GM12878 (cell line): ENCODE data around the genes DPY19L2 and WIF1.

DNA sequence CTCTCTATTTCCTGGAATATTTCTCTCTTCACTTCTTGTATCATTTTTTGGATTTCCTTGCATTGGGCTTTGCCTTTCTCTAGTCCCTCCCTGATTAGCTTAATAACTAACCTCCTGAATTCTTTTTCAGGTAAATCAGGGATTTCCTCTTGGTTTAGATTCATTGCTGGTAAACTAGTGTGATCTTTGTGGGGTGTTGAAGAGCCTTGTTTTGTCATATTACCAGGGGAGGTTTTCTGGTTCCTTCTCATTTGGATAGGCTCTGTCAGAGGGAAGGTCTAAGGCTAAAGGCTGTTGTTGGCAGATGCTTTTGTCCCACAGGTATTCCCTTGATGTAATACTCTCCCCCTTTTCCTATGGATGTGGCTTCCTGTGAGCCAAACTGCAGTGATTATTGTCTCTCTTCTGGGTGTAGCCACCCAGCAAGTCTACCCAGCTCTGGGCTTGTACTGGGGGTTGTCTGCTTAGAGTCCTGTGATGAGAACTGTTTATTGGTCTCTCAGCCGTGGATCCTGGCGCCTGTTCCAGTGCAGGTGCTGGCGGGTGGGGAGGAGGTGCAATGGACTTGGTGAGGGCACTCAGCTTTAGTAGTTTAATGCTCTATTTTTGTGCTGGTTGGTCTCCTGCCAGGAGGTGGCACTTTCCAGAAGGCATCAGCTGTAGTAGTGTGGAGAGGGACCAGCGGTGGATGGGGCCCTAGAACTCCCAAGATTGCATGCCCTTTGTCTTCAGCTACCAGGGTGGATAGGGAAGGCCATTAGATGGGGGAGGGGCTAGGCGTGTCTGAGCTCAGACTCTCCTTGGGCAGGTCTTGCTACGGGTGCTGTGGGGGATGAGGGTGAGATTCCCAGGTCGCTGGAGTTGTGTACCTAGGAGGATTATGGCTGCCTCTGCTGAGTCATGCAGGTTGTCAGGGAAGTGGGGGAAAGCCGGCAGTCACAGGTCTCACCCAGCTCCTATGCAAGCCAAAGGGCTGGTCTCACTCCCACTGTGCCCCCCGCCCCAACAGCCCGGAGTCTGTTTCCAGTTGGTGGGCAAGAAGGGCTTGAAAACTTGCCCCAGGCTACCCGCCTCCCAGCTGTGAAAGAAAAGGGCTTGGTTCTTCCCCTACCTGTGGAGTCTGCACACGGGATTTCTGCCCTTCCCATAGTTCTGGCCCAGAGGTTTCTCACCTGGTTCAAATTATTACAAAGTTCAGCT is 29.7 kb upstream of the LRIG3 start:
- RAMPAGE, long total RNA: no peak
- RRBS, 2 experiments: 3 to 20% methylated on average over 2 of the region's 12 CpGs
CAGE:
- cytosol, long polyA minus RNA: no peak
- cytosol, long polyA plus RNA: no peak
- long polyA plus RNA: no peak
- nucleolus, long total RNA: no peak
- nucleus, long polyA plus RNA: no peak
- nucleus, long total RNA: no peak

DNA sequence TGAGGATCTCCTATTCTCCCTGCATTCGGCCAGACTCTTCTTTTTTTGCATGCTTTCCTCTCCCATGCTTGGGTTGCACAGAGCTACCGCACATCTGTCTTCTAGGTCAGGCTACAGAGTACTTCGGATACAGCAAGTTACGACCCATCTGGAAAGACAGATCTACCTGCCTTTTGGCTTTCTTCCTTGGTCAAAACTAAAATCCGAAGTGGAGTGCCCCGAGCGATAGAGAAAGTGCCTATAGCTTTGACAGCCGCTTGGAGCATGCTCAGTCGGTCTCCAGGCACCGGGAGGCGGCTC is 212 bp upstream of the SLC16A7 start:
- RAMPAGE, long total RNA: no peak
- RRBS, 2 experiments: no CpG with 5 or more reads among the region's 11 CpGs
CAGE:
- cytosol, long polyA minus RNA: no peak
- cytosol, long polyA plus RNA: no peak
- long polyA plus RNA: no peak
- nucleolus, long total RNA: no peak
- nucleus, long polyA plus RNA: no peak
- nucleus, long total RNA: no peak

DNA sequence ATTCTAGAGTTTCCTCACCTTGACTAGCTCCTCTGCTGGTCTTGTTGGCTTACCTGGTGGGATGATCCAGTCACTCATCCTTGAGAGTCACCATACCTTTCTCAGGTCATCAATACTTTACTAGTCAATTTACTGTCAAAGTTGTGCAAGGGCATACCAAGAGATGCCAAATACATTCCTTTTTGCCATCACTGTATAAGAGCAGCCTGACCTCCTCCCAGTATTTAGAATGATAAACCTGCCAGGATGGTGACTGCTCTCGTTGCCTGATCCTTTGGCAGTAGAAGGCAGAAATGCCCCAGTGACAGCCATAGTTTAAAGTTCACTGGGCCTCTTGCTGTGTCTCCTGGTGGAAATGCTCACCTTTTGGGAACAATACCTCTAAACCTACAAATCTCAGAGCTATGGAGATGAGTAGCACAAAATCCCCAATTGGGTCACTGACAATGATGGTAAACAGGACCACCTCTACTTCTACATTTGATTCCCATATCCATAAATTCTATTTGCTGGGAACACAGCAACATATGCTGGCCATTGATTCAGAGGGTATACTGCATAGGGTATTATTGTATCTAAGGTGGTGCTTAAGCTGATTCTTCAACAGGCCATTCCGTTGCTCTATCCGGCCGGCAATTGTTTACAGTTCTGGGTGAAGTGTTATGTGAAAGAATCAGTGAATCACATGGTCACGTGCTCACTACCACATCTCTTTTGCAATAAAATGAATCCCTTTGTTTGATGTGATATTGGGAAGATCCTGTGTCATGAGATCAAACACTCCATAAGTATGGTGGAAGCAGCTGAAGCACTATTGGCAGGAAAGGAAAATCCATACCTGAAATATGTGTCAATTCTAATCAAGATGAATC is 7.9 kb upstream of the USP15 start:
- RAMPAGE, long total RNA: no peak
- RRBS, 2 experiments: no CpG with 5 or more reads among the region's 5 CpGs
CAGE:
- cytosol, long polyA minus RNA: no peak
- cytosol, long polyA plus RNA: no peak
- long polyA plus RNA: no peak
- nucleolus, long total RNA: no peak
- nucleus, long polyA plus RNA: no peak
- nucleus, long total RNA: no peak

DNA sequence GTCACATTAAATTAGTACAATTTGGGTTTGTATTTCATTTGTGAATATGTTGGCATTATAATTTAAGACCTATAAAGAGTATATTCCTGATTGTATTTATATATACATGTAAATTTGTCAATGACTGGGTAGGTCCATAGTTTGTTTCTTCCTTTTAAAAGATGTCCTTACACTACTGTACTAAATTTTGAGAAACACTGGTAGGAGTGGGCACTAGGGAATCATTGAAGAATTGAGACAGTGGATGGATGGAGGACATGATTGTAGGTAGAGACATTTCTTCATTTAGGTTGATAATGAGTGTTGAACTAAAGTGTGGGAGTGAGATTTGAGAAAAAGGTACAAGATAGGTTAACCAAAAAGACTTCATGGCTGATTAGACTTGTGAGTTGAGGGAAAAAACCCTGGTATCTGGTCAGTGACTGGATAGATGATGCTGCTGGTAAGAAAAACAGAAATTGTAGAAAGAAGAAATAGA is 12.0 kb downstream of the MON2 start:
- RAMPAGE, long total RNA: no peak
CAGE:
- cytosol, long polyA minus RNA: no peak
- cytosol, long polyA plus RNA: no peak
- long polyA plus RNA: no peak
- nucleolus, long total RNA: no peak
- nucleus, long polyA plus RNA: no peak
- nucleus, long total RNA: no peak

GRCh38 chr12:62618916-62619324 is 152.3 kb downstream of the MON2 start:
- RAMPAGE, long total RNA: no peak
- RRBS, 2 experiments: no CpG with 5 or more reads among the region's 2 CpGs
CAGE:
- cytosol, long polyA minus RNA: no peak
- cytosol, long polyA plus RNA: no peak
- long polyA plus RNA: no peak
- nucleolus, long total RNA: no peak
- nucleus, long polyA plus RNA: no peak
- nucleus, long total RNA: no peak

GRCh38 chr12:62720393-62721065 is 214.4 kb downstream of the PPM1H start:
- RAMPAGE, long total RNA: no peak
- RRBS, 2 experiments: no CpG with 5 or more reads among the region's 9 CpGs
CAGE:
- cytosol, long polyA minus RNA: no peak
- cytosol, long polyA plus RNA: no peak
- long polyA plus RNA: no peak
- nucleolus, long total RNA: no peak
- nucleus, long polyA plus RNA: no peak
- nucleus, long total RNA: no peak

- RAMPAGE, long total RNA: no peak
- RRBS, 2 experiments: no CpG with 5 or more reads among the region's 3 CpGs
CAGE:
- cytosol, long polyA minus RNA: no peak
- cytosol, long polyA plus RNA: no peak
- long polyA plus RNA: no peak
- nucleolus, long total RNA: no peak
- nucleus, long polyA plus RNA: no peak
- nucleus, long total RNA: no peak
Observed at GRCh38 chr12:62724789-62725378, 210.1 kb downstream of the PPM1H start.

GRCh38 chr12:63151449-63152075 is 561 bp upstream of the AVPR1A start:
- RAMPAGE, long total RNA: no peak
- RRBS, 2 experiments: 11 to 20% methylated on average over 12 of the region's 30 CpGs
CAGE:
- cytosol, long polyA minus RNA: no peak
- cytosol, long polyA plus RNA: no peak
- long polyA plus RNA: no peak
- nucleolus, long total RNA: no peak
- nucleus, long polyA plus RNA: no peak
- nucleus, long total RNA: no peak

- RAMPAGE, long total RNA: no peak
- RRBS, 2 experiments: 3 to 7% methylated on average over 17 to 19 of the region's 64 CpGs
CAGE:
- cytosol, long polyA minus RNA: no peak
- cytosol, long polyA plus RNA: no peak
- long polyA plus RNA: no peak
- nucleolus, long total RNA: no peak
- nucleus, long polyA plus RNA: no peak
- nucleus, long total RNA: no peak
Observed at GRCh38 chr12:63667831-63668865, at the start of gene DPY19L2. TSS of gene DPY19L2 (minus strand) at chr12:63668493.

DNA sequence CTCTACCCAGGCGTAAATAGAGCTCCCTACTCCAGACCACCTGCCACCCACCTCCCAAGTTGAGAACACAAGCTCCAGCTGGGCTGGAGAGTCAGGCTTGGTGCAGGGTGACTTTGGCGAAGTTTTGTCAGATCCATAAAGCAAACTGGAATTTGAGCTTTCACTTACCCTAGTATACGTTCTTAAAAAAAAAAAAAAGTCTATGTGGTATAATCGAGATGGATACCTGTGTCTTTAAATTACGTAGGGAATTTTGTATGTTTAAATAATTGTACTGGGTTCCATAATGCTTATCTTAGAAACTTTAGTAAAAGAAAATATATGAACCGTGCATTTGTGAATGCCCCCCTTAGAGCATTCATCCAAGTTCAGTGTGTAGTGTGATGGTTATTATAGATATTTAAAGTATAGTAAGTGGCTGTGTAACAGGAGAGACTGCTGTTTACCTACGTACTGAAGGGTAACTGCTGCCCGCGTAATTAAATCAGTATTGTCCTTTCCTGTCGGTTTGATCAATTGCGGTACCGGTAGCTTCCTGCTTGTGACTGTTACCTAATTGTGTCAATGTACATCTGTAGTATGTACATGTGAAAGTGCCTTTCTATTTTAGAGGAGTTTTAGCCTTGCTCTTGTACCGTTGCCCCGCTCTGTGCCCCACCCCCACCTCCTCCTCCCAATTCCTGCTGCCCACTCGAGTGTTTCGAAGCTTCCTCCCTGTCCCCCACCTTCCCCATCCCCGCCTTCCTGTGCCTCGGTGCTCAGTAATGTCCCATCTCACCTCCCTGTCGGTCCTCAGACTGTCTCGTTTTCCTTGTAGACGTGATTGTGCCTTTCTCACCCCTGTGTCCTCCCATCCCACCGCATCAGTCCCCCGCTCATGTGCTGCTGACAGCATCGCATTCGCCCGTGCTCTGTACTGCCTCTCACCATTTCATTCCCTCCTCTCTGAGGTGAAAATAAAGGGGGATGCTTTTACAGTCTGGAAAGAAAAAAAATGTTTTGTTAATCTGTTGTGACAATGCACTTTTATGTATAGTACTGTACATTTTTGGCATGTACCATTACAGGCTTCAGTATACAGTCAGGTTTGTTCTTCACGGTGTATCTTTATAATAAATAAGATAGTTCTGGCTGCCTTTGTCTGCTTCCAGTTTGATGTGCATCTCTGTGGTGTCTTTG is 75.0 kb downstream of the KICS2 start:
- RAMPAGE, long total RNA: no peak
- RRBS, 2 experiments: no CpG with 5 or more reads among the region's 27 CpGs
CAGE:
- cytosol, long polyA minus RNA: no peak
- cytosol, long polyA plus RNA: no peak
- long polyA plus RNA: no peak
- nucleolus, long total RNA: no peak
- nucleus, long polyA plus RNA: no peak
- nucleus, long total RNA: no peak

- RAMPAGE, long total RNA: no peak
- RRBS, 2 experiments: no CpG with 5 or more reads among the region's 5 CpGs
CAGE:
- cytosol, long polyA minus RNA: no peak
- cytosol, long polyA plus RNA: no peak
- long polyA plus RNA: no peak
- nucleolus, long total RNA: no peak
- nucleus, long polyA plus RNA: no peak
- nucleus, long total RNA: no peak
Observed at GRCh38 chr12:64459034-64459970, 7.4 kb downstream of the TBK1 start.

- RAMPAGE, long total RNA: no peak
- RRBS, 2 experiments: no CpG with 5 or more reads among the region's 16 CpGs
CAGE:
- cytosol, long polyA minus RNA: no peak
- cytosol, long polyA plus RNA: no peak
- long polyA plus RNA: no peak
- nucleolus, long total RNA: no peak
- nucleus, long polyA plus RNA: no peak
- nucleus, long total RNA: no peak
Observed at GRCh38 chr12:64679139-64680103, 69.1 kb downstream of the RASSF3 start.

DNA sequence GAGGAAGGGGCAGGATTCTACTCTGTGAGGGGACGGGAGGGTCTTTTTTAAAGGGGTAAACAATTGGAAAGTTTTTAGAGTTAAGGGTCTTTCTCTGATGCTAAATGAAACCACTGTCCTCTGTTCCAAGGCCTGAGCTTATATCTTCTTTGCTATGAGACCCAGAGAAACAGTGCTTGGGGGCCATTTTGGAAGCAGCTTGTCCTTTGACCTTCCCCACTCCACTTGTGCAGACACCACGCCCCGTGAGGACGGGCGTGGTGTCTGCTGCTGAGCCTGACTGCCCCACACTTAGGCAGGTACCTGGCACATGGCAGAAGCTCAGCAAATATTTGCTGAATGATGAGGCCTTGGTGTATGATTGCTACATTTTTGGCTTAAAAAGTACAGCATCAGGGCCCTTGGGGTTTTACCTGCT is 69.9 kb downstream of the RASSF3 start:
- RAMPAGE, long total RNA: no peak
- RRBS, 2 experiments: no CpG with 5 or more reads among the region's 5 CpGs
CAGE:
- cytosol, long polyA minus RNA: no peak
- cytosol, long polyA plus RNA: no peak
- long polyA plus RNA: no peak
- nucleolus, long total RNA: no peak
- nucleus, long polyA plus RNA: no peak
- nucleus, long total RNA: no peak

- RAMPAGE, long total RNA: no peak
- RRBS, 2 experiments: no CpG with 5 or more reads among the region's 5 CpGs
CAGE:
- cytosol, long polyA minus RNA: no peak
- cytosol, long polyA plus RNA: no peak
- long polyA plus RNA: no peak
- nucleolus, long total RNA: no peak
- nucleus, long polyA plus RNA: no peak
- nucleus, long total RNA: no peak
Observed at GRCh38 chr12:64681552-64682224, 71.4 kb downstream of the RASSF3 start.

DNA sequence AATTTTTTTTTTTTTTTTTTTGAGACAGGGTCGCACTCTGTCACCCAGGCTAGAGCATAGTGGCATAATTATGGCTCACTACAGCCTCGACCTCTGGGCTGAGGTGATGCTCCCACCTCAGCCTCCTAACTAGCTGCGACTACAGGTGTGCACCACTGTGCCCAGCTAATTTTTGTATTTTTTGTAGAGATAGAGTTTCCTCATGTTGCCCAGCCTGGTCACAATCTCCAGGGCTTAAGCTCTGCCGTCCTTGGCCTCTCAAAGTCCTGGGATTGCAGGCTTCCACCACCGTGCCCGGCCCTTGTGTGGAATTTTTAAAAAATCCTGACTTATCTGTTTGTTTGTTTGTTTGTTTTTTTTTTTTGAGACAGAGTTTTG is 73.8 kb downstream of the RASSF3 start:
- RAMPAGE, long total RNA: no peak
- RRBS, 2 experiments: no CpG with 5 or more reads among the region's 6 CpGs
CAGE:
- cytosol, long polyA minus RNA: no peak
- cytosol, long polyA plus RNA: no peak
- long polyA plus RNA: no peak
- nucleolus, long total RNA: no peak
- nucleus, long polyA plus RNA: no peak
- nucleus, long total RNA: no peak

DNA sequence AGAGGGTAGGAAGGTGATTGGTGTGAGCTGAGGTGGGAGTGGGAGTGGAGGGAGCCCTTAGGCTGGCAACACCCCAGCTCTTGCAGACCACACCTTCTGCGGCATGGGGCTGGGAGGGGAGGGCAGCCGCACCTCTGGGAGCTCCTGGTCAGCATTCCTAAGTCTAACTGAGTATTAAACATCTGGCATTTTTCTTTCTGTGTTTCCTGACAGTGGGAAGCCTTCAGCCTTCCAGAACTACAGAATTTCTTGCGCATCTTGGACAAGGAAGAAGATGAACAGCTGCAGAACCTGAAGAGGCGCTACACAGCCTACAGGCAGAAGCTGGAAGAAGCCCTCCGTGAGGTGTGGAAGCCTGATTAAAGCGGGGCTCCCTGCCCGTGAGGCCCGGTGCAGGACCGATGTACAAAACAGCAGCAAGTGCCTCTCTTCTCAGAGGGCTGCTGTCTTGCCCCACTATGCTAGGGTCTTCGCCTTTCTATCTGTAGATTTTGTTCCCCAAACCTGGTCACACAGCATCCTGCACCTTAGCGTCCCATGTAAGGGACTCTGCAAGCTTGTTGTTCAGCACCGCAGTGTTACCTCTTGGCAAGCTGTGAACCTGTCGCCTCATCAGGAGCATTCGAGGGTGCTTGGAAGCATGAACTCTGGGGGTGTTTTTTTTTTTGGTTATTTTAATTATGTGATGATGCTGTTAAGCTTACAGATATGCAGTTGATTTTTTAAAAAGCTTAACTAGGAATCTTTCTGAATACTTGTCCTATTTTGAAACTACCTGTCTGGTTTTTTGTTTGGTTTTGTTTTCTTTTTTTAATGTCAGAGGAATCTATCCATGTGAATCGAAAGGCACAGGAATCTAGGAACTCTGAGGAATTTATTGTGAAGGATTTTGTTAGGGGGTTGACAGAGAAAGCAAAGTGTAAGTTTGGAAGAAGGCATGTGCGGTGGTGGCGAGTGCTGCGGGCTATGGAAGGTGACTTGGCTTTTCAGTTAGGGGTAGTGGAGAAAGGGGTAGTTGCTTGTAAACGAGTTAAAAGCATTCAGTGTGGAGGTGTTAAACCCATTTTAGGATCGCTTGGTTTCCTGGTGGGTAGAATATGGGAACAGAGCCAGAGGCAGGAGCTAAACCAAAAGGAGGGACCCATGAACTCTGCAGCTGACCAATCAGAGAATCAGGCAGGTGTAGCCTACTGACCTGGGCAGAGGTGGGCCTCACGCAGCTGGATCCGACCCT is 64.2 kb downstream of the GNS start:
- RAMPAGE, long total RNA: no peak
- RRBS, 2 experiments: no CpG with 5 or more reads among the region's 22 CpGs
CAGE:
- cytosol, long polyA minus RNA: start-site peak on the plus strand centred at position 483 of the sequence, 8 bp wide, 39 reads; start-site peak on the plus strand centred at position 649 of the sequence, 56 bp wide, 31 reads; start-site peak on the plus strand centred at position 770 of the sequence, 75 bp wide, 46 reads; start-site peak on the plus strand centred at position 895 of the sequence, 11 bp wide, 42 reads; start-site peak on the plus strand centred at position 1,039 of the sequence, 8 bp wide, 16 reads; start-site peak on the plus strand centred at position 1,134 of the sequence, 11 bp wide, 29 reads
- cytosol, long polyA plus RNA: no peak
- long polyA plus RNA: no peak
- nucleolus, long total RNA: no peak
- nucleus, long polyA plus RNA: no peak
- nucleus, long total RNA: no peak

DNA sequence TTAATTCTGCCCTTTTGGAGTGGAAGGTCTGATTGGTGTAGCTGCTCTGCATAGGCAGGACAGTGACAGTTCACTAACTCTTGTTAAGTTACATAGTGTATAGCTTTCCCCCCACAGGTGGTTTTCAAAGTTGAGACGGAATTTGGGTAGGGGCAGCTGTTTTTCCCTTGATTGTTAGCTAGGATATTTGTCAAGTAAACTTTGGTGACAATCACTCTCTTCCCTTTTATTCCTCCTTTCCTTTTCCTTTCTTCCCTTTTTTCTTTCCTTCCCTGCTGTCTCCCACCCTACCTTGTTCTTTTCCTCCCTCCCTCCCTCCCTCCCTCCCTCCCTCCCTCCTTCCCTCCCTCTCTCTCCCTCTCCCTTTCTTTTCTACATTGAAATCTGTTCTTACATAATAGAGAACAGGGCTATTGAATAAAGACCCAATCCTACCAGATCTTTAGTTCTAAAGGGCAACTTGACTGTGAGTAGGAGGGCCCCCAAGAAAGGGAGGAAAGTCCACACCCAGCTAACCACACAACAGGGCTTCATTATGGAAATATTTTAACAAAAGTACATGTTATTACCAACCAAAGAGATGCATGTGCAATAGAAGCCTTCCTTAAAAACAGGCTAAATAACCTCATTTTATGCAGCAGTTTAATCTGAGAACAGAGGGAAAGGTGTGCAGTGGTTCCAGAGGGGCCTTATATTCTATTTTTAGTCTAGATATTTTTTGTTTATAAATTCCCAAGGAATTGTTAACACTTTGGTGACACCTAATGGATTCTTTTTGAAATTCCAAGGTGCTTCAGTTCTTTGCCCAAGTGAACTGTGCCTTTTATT is 63.2 kb downstream of the GNS start:
- RAMPAGE, long total RNA: no peak
- RRBS, 2 experiments: no CpG with 5 or more reads among the region's 1 CpG
CAGE:
- cytosol, long polyA minus RNA: start-site peak on the plus strand centred at position 249 of the sequence, 19 bp wide, 34 reads
- cytosol, long polyA plus RNA: no peak
- long polyA plus RNA: no peak
- nucleolus, long total RNA: no peak
- nucleus, long polyA plus RNA: no peak
- nucleus, long total RNA: no peak

DNA sequence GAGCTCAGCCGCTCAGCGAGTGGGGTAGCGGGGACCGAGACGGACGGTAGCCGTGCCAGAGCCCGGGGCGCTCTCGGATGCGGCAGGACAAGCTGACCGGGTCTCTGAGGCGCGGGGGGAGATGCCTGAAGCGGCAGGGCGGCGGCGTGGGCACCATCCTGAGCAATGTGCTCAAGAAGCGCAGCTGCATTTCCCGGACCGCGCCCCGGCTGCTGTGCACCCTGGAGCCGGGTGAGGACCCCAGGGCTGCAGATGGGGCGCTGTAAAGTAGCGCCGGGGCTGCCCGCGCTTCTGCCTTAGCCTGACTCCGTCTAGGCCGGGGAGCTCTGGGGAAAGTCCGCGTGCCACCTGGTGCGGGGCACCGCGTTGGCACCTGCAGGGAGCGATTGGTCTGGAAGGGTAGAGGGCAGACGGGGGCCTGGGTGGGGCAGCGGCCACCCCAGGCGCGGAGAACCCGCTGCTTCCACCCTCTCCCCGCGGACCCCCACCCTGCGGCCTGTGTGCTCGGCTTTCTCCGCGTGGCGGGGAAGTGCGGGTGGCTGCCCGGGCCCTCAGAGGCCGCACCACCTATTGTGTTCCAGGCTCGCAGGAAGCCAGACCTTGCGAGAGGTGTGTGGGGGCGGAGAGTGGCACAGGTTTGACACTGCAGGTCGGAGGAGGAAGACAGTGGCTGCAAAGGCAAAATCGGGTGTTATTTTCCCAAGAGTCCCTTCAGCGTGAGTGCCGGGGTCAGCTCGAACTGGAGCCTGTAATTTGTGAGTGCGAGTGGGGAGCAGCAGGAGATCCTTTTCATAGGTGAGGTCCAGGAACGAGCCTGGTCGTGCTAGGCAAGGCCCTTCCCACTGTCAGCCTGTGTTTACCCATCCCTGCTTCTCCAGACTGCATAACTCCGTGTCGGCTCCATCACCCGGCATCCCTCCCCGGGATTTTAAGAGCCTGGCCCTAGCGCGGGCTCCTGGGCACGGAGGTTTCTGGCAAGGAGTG is 648 bp downstream of the TBC1D30 start:
- RAMPAGE, long total RNA: no peak
- RRBS, 2 experiments: 1 to 4% methylated on average over 18 to 19 of the region's 70 CpGs
CAGE:
- cytosol, long polyA minus RNA: no peak
- cytosol, long polyA plus RNA: no peak
- long polyA plus RNA: no peak
- nucleolus, long total RNA: no peak
- nucleus, long polyA plus RNA: no peak
- nucleus, long total RNA: no peak

- RAMPAGE, long total RNA: no peak
- RRBS, 2 experiments: 2 to 6% methylated on average over 13 to 29 of the region's 71 CpGs
CAGE:
- cytosol, long polyA minus RNA: no peak
- cytosol, long polyA plus RNA: no peak
- long polyA plus RNA: no peak
- nucleolus, long total RNA: no peak
- nucleus, long polyA plus RNA: no peak
- nucleus, long total RNA: no peak
Observed at GRCh38 chr12:65121006-65121804, at the start of gene WIF1. TSS of gene WIF1 (minus strand) at chr12:65121305.